NT2/D1 (cell line): ENCODE results near the genes MEIOC, GJC1, EFTUD2, C1QL1 and SPATA32.

DNA sequence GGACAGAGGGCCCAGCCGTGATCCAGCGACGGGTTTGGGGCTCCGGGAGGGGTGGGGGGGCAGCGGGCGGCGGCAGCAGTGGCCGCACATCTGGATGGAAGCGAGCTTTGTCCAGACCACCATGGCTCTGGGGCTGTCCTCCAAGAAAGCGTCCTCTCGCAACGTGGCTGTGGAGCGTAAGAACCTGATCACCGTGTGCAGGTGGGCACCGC, 244 bp downstream of the RUNDC3A start:
- RRBS, 2 experiments = 1 to 2% methylated on average over 4 of the region's 15 CpGs

- RRBS, 2 experiments = under 1 to 12% methylated on average over 4 of the region's 35 CpGs
These were observed 7.7 kb downstream of the RUNDC3A start for GRCh38 chr17:44315812-44316699.

GRCh38 chr17:44319486-44320485, 4.8 kb downstream of the SLC25A39 start:
- RRBS, 2 experiments = 94 to 97% methylated on average over 5 of the region's 30 CpGs

DNA sequence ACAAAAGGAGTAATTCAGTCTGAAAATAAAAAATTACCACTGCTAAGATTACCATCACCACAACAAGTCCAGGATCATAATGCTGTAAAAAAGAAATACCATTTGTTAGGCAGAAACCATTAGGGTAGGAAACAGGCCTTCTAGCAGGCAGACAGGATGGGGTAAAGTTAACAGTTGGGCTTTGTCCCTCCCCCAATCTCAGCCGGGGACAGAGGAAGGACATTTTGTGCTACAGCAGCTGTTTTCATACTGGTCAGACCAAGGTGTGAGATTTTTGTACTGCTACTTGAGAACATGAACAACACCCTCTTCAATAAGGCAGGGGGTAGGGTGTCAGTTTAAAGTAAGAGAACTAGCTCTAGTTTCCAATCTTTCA, 49.2 kb upstream of the ITGA2B start:
- RRBS, 2 experiments = no CpG with 5 or more reads among the region's 1 CpG

- RRBS, 2 experiments = no CpG with 5 or more reads among the region's 15 CpGs
These were observed 23.8 kb upstream of the FZD2 start for GRCh38 chr17:44533446-44533949.

GRCh38 chr17:44559602-44560229, 2.4 kb downstream of the FZD2 start:
- RRBS, 2 experiments = no CpG with 5 or more reads among the region's 12 CpGs

DNA sequence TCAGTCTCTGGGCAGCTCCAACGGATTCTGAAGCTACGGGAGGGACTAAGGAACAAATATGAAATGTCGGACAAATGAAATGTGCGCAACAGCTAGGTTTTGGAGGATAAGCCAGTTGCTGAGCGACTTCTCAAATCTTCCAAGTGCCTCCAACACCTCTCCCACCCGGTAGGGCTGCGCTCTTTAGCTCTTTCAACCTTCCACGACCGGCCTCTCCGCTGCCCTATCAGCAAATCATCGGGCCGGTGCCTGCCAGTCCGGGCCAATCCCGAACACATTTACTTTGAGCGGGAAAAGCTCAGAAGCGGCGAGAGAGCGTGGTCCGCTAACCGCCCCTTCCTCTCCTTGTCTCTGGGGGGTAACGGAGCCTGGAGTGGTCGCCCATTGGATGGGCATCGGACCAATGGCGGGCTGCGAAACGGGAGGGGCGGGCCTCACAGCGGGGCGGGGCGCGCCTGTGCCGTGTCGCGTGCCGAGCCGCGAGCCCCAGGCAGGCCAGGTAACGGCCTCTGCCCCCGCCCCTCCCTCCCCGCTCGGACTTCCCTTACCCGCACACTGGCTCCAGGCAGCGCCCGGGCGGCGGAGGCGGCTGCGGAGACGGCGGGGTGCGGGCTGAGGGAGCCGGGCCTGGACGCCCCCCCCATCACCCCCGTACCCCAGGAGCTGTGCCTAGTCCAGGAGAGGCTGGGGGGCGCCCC, at the start of gene MEIOC:
Gene MEIOC, plus strand, starts transcription at position 553 of the 698 bp plus-strand sequence.
- RRBS, 2 experiments = 13 to 21% methylated on average over 12 to 15 of the region's 55 CpGs

- RRBS, 2 experiments = under 1 to 1% methylated on average over 37 to 38 of the region's 126 CpGs
These were observed at the start of gene GJC1 for GRCh38 chr17:44829363-44830340. GJC1 (minus strand) TSS chr17:44830287.

DNA sequence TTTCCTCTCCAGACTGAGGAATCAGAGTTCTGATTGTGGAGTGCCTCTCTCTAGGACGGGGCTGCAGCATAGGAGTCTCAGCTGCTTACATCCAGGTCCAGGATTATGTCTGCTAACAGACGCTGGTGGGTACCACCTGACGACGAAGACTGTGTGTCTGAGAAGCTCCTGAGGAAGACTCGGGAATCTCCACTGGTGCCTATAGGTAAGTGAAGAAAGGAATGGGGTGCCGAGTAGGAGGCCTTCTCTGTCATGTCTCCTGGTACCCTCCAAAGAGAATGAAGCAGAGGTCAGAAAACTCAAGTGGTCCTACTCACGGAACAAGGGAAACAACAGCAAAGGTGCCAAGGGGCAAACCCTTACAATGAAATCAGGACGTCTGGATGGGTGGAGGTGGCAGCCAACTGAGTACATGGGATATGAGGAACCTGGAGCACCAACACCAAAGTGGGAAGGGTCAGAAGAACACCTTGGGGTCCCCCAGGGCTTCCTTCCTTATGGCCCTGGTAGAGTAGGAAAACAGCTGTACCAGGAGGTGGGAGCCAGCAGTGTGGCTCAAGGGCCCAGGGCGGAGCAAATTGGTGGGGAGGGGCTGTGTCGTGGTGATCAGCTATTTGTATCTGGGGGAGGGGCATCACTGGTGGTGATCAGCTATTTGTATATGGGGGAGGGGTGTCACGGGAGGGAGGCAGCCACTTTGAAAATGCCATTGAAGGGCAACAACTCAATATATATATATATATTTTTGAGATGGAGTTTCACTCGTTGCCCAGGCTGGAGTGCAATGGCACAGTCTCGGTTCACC, 567 bp downstream of the HIGD1B start:
- RRBS, 2 experiments = no CpG with 5 or more reads among the region's 13 CpGs

GRCh38 chr17:44898885-44899885, at the start of gene EFTUD2:
EFTUD2 (minus strand) TSS chr17:44899445.
- RRBS, 2 experiments = 1 to 2% methylated on average over 11 of the region's 64 CpGs

- RRBS, 2 experiments = no CpG with 5 or more reads among the region's 14 CpGs
These were observed 14.7 kb downstream of the KIF18B start for GRCh38 chr17:44932568-44933518.

- RRBS, 2 experiments = 1 to 2% methylated on average over 59 to 63 of the region's 106 CpGs
These were observed at the start of gene C1QL1 for GRCh38 chr17:44968055-44969004. C1QL1 (minus strand) TSS chr17:44968303.

DNA sequence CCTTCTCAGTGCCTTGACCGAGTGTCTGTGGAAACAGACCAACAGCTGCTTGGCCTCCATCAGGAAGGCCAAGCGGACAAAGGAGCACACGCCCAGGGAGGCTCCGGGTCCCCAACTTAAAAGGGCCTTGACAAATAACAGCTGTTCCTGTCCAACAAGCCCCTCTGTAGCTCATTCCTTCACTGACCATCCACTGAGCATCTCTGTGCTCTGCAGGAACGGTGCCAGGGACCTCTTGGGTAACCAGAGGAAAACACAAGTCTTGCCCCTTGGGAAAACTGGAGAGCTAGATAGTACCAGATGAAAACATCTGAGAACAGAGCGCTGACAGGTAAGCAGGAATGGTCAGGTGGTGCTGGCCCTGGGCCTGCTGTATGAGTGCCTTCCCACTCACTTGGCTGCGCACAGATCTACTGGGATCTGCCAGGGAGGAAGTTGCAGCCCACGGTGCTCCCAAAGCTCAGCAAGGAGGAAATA, 12.7 kb downstream of the DCAKD start:
- RRBS, 2 experiments = no CpG with 5 or more reads among the region's 8 CpGs

DNA sequence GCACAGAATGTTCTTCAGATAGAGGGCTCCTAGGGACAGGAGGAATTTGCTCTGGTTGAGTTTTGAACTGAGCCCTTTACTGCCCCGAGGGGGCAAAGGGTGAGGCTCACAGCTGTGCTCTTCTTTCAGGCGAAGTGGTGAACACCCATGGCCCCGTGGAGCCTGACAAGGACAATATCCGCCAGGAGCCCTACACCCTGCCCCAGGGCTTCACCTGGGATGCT, 32.4 kb downstream of the NMT1 start:
- RRBS, 2 experiments = no CpG with 5 or more reads among the region's 4 CpGs

DNA sequence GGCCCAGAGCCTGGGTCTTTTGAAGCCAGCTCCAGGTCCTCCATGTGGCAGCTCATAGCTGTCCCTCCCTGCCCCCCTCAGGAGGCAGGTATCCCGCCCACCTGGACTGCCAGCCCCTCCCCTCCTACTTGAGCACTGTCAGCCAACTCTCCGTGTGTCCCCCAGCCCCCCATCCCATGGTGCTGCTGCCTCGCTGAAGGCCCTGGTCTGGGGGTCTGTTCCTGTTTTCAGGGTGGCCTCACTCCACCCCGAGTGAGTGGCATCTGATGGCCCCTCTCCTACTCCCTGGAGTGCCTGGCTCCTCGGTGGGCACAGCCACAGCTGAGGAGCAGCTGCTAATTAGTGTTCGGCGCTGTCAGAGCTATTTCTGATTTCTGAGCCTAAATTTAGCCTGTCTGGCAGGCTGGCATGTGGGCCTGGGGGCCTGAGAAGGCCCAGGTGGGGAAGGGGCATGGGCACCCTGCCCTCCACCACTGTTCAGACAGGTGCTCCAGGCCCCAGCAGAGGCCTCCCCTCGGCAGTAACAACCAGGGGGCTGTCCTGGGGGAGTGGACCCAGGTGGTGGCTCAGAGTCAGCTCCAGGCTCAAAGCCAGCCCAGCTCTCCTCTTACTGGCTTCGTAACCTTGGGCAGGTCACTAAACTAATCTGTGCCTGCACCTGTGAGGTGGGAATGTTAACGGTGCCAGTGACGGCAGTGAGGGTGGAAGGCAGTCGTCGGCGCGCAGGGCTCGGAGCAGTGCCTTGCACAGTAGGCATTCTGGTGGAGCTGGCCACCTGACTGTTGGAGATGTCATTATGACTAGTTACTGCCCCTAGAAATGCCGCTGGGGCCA, 6.4 kb downstream of the FMNL1 start:
- RRBS, 2 experiments = no CpG with 5 or more reads among the region's 17 CpGs

DNA sequence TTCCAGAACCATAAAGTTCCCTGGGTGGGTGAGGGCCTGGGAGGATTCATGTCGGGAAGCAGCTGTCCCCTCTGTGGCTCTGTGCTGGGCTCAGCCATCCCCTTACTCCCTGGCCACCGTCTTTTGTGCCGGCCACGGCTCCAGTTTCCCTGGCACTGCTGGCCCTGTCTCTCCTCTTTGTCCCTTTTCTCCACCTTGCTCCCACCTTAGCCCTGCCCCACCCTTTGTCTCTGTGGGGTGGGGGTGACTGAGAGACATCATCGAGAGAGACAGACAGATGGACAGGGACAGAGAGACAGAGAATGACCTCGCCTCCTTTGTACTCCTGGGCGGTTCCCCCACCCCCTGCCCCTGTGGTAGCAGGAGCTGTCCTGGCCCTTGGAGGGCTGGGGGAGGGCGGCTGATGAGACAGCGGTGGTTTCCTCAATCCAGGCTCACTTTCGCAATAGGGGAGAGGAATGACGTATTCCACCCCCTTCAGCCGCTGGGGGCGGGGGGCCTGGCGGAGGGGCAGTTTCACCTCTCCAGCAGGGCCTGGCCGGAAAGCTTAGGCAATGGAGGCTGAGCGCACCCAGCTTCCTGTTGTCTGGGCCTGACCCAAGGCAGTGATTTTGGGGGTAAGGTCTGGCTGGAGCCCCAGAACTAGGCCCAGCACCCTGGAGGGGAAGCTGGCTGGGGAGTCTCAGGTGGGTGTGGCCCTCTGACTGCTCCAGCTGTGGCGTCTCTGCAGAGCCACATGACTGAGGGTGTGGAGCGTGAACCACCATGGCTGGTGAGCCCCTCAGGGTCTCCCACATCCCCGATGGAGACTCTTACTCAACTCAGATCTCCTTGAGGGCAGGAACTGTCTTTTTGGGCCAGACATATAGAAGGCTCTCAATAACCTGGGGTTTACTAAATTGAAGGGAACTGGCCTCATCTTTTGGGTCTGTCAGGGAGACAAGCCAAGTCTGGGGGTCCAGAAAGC, 7.3 kb downstream of the FMNL1 start:
- RRBS, 2 experiments = no CpG with 5 or more reads among the region's 19 CpGs

GRCh38 chr17:45241358-45242320, 20.0 kb downstream of the FMNL1 start:
- RRBS, 2 experiments = 8 to 30% methylated on average over 24 of the region's 78 CpGs

DNA sequence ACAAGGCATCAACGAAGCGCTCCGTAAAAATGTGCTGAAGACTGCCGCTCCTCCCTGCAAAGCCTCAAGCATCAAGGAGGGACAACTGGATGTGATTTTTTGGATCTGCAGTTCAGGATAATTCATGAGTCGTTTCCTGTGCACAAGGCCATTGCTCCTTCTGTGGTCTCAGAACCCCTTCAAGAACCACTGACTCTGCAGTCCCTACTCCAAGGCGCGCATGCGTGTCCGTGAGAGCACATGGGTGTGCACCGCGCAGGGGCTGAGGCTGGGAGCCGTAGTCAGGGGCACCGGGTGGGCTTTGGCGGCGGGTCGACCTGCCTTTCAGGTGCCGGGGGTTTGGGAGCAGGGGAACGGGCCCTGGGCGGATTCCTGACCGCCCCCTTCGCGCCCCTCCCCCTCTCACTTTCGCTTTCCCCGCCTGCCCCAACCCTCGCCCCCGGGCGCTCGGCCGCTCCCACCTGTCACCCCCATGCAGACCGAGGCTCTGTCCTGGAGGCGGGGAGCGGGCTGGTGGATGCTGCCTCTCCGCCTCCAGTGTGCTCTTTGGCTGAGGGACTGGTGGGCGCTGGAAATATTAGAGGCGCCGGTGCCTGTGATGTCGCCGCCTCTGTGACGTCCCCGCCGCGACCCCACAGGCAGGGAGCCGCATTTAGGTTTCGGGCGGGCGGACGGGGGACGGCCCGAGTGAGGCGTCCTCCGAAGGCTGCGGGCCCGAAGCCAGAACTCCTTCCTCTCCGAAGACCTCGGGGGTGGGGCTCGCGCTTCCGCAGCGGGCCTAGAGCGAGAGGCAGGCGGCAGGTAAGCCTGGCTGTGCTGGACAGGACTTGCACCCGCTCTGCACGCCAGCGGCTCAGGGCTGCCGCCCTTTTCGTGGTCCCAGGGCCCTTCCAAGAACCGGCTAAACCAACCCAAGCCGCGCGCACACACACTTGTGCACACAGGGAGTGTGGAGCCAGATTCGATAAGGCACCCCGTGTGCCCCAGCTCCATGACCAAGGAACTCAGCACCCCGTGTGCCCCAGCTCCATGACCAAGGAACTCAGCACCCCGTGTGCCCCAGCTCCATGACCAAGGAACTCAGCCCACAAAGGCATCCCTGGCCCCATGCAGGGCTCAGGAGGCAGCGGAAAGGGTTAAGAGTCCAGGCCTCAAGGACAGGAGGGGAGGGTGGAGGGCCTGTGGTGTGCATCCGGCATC, at the start of gene SPATA32:
Gene SPATA32, minus strand, starts transcription at position 552 of the 1,200 bp plus-strand sequence.
- RRBS, 2 experiments = 7 to 13% methylated on average over 11 of the region's 76 CpGs

DNA sequence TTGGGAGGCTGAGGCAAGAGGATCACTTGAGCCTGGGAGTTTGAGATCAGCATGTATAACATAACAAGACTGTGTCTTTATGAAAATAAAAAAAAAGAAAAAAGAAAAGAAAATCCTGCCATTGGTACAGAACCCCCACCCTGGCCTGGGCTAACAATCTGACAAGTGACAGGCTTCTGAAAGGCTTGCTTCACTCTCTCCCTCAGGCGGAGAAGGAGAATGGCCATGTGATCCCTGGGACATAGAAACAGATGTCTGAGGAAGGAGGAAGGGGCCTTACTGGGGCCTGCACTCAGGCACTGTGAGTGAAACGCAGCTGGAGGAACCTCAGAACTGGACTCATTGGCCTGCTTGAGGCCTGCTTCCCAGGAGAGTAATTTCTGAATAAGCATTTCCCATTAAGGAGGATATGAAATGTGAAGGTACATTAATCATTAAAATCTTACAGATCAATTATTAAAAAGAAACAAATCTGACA, 17.5 kb downstream of the MAP3K14 start:
- RRBS, 2 experiments = no CpG with 5 or more reads among the region's 2 CpGs

DNA sequence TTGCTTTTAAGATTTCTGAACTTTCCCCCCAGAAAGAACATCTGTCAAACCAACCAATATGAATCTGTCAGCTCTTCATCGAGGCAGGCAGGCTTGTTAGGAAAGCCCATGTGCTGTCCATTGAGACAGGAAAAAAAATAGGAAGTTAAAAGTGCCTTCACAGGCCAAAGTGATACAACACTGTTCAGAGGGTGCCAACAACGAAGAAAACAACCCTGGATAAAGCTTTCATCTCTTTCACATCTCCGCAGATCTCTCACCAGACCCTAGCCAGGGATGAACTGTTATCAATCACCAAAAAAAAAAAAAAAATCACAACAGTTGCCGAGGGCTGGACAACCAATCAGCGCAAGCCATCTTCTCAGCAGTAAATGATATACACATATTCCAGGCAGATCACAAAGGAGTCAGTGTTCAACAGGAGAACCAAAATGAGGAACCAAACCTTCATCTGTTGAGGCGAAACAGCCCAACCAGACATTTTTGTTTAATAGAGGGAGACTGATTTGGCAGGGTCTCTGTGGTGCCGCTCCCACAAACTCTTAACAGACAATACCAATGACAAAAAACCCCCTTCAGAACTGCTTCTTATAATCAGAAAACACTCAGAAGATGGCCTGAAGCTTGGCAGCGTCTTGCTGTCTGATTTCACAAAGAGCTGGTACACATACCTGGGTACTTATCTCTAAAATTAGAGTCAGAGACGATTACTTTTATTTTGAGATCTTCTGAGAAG, 1.9 kb downstream of the MAP3K14 start:
- RRBS, 2 experiments = no CpG with 5 or more reads among the region's 9 CpGs